Pulmonary artery (tissue), 1 donor: ENCODE data around the genes PRAMEF9, PRAMEF14 and CTRC.

GRCh38 chr1:12600346-12600887, 17.6 kb downstream of the DHRS3 start:
- PRO-cap = no peak

DNA sequence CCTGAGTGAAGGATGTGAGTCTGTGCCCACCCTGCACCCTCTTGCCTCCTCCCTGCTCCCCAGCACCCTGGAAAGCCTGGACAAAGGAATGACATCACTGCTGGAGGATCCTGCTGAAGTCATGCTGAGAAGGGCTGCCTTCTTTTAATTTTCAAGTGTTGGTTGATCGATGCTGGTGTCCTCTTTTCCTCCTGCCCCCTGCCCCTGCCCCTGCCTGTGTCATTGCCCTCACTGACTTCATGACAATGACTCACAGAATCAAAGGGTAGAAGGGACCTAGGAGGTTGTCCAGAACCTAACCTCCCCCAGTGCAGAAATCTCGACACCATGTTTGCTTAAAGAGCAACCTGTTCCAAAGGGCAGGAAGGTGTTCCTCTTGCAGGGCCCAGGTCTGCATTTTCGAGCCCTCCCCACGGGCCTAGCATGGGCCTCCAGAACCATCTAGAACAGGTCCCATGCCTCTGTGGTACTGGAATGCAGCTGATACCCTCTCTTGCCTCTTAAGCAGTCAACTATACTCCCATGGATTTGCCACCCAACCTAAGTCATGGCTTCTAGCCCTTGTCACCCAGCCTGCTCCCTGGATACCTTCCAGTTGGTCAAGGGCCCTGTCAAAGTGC, 9.5 kb downstream of the DHRS3 start:
- PRO-cap = no peak

GRCh38 chr1:12611982-12613002, 5.7 kb downstream of the DHRS3 start:
- PRO-cap = no peak

GRCh38 chr1:13171647-13172053, at the start of gene PRAMEF9:
Gene PRAMEF9, plus strand, starts transcription at chr1:13171848.
- PRO-cap = no peak

- PRO-cap = no peak
Measured at GRCh38 chr1:13346849-13347372, at the start of gene PRAMEF14. Gene PRAMEF14, minus strand, starts transcription at chr1:13347134.

GRCh38 chr1:13619781-13620550, 36.3 kb downstream of the PDPN start:
- PRO-cap = no peak

- PRO-cap = no peak
Measured at GRCh38 chr1:13789738-13790965, 90.2 kb downstream of the PRDM2 start.

DNA sequence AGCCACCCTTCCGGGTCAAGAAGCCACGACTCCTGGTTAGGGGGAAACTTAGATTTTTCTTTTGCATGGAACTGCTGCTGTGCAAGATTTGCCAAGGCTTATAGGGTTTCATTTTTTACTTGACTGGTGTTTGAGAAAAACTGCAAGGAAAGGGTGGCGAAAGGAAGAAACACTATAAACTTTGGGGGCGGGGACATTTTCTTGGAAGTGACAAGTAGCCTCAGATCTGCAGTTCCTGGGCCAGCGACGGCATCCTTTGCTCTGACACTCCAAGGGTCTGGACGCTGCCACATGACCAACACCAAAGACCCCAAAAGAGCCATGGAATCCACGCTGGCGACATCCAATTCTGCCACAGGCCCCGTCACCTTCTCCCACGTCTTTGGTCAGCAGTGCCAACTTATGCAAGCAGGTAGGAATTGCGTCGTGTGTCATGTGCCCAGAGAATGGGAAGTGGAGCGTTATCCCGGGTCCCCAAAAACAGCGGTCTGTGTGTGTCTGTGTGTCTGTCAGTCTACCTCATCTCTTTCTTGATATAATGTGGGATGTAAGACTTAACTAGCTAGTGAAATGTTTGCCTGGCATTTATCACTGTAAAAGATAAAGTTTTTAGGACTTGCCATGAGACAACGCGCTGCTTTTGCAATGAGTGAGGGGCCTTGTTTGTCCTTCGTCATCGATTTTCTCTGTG, 193.5 kb downstream of the PRDM2 start:
- PRO-cap = bidirectional peak, plus-strand start at position 442 of the sequence, minus-strand start at position 374 of the sequence

DNA sequence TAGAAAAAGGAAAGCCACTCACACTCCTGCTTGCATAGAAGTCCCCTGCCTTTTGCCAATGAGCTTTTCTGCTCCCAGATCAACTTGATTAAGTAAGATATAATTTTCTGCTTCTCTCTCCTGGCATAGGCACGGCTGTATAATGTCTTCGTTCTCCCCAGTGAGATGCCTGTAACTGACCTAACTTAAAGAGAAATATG, 76.5 kb upstream of the KAZN start:
- PRO-cap = no peak

DNA sequence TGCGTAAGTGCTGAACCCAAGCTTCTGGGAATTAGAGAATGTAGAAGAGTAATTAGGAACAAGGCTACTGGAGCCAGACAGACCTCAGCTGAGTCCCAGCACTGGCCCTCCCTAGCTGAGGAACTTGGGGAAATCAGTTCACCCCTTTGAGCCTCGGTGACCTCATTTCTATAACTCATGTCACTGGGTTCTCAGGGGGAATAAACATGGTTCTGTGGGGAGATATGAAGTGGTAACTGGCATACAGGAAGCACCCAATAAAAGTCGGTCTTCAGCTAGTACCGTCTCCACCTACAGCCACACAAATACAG, 44.6 kb upstream of the KAZN start:
- PRO-cap = no peak

DNA sequence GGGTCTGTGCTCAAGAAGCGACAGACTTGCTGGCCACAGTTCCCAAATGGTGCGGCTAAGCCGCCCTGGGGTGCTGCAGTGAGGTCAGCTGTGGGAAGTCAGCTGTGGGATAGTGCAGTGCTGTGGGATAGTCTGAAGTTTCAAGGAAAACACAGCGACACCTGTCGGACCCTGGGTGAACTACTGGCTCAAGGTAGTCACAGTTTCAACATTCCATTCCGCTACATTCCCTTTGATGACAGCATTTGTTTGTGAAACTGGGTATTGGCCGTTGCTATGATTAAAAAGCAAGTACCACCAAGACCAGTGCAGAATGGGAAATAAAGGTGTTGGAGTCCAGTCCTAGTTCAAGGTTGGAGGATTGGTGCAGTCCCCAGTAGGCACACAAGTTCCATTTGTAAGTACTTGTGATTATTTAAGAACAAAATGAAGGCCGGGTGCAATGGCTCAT, 133.5 kb downstream of the KAZN start:
- PRO-cap = no peak

- PRO-cap = no peak
Measured at GRCh38 chr1:14833518-14833927, 235.0 kb downstream of the KAZN start.

DNA sequence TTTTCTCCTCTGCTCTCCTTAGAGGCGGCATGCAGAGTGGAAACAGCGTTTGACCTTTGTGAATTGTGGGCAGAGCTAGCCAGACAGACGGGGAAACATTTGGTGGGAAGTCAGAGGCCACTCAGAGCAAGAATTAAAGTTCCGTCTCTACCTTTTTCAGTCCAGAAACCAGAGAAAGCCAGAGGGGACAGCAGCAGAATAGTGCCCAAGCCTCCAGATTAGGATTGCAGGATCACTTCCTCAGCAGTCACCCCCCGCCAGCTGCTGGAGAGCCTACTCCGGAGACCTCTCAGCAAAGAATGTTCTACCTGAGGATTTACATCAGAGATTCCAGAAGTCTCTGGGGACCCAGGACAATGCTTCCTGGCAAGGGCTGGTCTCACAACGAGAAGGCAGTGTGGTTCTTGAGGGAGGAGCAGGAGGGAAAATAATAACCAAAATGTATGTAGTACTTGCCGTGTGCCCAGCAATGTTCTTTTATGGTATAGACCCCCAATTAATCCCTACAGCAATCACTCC, 210.4 kb upstream of the TMEM51 start:
- PRO-cap = no peak

- PRO-cap = no peak
Measured at GRCh38 chr1:15171404-15171934, 17.9 kb downstream of the TMEM51 start.

DNA sequence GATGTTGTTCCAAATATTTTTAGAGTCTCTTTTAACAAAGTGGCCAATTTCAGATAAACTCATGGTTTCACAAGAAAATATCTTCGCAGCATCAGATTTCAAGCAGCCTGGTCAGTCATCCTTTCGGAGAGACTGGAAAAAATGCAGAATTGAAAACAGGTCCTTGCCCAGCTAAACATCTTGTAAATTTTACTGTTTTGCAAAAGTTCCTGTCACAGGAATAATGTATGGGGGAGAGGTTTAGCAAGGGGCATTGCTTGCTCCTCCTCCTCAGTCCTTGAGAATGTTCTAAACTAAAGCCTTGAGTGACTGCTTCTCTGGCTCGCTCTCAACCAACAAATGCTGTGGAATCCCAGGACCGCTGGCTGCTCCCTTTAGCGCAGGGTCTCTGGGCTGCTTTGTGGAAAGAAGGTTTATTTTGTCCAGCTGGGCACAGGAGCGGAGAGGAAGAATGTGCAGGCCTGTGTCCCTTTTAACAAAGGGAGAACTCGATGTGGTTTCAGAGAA, 33.7 kb upstream of the FHAD1 start:
- PRO-cap = no peak

DNA sequence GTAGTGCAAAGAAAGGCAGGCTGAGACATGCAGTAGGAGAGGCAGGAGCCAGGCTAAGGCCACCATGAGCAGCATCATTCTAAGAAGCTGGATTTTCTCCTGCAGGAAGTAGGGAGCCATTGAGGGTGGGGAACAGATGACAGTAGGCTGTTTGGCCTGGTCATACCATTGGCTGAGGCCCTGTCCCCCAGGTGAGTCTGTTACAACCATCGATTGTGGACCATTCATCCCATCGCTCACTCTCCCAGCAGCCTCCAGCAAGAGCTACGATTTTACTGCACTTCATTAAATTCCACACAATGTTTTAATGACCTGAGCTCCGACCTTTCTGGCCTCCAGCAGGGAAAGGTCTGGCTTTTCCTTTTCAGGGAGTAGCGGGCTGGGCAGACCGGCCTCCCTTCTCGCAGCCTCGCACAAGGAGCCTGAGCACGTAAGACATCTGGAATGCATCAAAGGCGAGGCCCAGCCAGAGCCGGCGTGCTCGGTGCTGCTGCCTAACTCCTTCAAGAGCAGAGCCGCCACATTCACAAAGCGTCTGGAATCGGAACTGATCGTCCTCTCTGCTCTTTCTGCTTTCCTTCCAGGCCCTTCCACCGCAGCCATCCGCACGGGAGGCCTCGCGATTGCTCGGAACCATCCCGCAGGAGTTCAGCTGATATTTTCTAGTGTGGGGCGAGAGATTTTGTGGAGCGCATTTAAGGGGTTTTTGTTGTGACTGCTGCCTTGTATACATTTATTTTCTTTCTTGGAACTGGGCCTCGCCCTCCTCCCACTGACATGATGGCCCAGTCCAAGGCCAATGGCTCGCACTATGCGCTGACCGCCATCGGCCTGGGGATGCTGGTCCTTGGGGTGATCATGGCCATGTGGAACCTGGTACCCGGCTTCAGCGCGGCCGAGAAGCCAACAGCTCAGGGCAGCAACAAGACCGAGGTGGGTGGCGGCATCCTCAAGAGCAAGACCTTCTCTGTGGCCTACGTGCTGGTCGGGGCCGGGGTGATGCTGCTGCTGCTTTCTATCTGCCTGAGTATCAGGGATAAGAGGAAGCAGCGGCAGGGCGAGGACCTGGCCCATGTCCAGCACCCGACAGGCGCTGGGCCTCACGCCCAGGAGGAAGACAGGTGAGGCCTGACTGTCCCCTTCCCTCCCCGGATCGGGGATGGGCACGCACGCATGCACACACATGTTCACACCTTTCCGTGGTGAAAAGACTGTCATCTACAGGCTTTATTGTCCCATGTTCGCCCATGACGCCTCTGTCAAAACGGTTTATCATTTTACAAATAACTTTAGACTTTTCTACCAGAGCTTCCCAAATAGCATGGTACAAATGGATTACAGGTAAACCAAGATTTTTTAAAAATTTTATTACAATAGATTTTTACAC, 32.2 kb upstream of the FHAD1 start:
- PRO-cap = no peak

DNA sequence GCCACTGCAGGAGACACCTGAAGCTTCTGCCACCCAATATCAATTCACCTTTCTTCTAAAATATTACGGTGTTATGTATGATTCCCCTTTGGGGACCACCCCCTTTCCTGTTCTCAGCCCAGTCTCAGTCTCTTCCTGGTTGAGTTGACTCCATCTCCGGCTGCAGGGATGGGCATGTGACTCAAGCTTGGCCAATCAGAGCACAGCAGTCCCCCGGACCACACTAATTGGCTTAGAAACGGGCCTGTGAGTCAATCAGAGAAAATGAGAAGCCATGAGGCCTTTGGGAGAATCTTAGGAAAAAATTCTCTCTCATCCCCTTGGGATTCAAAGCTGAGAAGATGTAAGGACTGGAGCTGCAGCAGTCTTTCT, 10.8 kb upstream of the FHAD1 start:
- PRO-cap = no peak

DNA sequence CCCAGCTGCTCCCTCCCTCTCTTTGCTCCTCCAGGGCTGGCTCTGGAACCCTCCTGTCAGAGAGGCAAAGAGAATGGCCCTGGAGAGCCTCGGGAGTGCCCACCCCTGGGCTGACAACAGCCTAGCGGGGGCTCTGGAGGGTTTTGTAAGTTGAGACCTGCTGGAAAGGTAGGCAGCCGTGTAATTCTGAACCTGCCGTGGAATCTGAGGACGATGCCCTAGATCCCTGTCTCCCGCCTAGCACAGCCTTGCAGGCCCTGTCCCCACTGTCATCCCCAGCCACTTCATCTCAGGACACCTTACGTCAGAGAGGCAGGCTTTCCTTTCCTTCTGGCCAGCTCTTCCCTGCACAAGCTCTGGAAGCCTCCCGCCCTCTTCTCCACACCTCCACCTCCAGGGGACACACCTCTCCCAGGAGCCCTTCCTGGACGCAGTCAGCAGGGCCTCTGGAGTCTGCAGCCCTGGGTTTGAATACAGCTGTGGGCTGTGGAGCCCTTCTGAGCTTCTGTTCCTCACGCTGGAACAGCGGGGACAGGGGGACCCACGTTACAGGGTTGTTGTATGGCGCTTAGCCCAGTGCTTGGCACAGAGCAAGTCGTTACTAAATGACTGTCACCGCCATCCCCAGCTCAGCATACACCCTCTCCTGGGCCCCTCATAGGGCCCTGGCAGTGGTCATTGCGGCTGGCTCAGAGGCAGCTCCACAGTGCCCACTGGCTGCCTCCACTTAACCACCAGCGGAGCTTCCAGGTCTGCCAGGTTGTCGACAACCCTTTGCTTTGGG, 4.4 kb downstream of the EFHD2 start:
- PRO-cap = no peak

GRCh38 chr1:15438118-15438589, at the start of gene CTRC:
Gene CTRC, plus strand, starts transcription at chr1:15438443.
- PRO-cap = no peak

GRCh38 chr1:15438590-15438861, 283 bp downstream of the CTRC start:
- PRO-cap = no peak